Monocyte (primary cell): ENCODE results near the genes ING2 and STOX2.

DNA sequence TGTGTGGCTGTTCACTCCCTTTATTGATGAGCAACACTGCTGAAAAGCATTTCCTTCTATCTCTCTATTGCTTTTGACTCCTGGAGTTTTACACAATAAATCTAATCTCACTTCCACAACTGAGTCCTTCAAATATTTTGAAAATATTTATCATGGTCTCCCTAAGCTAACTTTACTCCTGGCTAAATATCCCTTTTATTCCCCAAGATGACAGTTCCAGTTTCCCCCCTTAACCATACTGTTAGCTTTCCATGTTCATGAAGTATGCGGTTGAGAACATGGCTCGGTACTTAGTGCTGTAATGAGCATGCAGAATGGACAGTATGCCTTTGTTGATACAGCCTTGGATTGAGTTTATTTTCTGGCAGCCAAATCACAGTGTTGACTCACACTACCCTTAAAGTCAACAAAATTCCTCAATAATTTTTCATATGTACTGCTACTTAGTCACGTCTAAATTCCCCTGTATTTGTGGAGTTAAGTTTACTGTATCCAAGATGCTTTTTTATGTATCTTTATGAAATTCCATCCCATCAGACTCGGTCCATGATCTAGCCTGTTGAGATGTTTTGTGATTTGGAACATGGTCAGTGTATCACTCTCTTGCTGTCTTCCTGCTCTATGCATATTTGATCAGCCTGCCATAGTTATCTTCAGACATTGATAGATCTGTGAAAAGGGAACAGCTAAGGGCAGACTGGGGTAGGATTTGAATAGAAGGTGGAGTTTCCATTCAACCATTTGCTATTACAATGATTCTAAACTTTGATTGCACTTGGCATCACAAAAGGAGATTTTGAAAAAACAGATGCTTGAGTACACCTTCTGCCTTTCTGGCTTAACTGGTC is 1.5 kb upstream of the VEGFC start:
- PRO-cap, 2 experiments: no peak in any of the 2 experiments

GRCh38 chr4:177010282-177010855 is 217.6 kb upstream of the VEGFC start:
- PRO-cap, 2 experiments: no peak in any of the 2 experiments

GRCh38 chr4:177444843-177445532 is 2.8 kb upstream of the AGA start:
- PRO-cap, 2 experiments: no peak in any of the 2 experiments

DNA sequence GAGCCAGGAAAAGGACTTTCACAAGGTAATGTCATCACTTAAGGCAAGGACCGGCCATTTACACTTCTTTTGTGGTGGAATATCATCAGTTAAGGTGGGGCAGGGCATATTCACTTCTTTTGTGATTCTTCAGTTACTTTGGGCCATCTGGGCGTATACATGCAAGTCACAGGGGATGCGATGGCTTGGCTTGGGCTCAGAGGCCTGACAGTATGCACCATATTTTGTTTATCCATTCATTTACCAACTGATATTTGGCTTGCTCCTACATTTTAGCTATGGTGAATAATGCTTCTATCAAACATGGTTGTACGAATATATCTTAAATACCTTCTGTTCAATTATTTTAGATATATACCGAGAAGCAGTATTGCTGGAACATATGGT is 1728.1 kb upstream of the AGA start:
- PRO-cap, 2 experiments: no peak in any of the 2 experiments

GRCh38 chr4:181258654-181258981 is 984.6 kb upstream of the TENM3 start:
- PRO-cap, 2 experiments: no peak in any of the 2 experiments

GRCh38 chr4:181420659-181420939 is 822.6 kb upstream of the TENM3 start:
- PRO-cap, 2 experiments: no peak in any of the 2 experiments

DNA sequence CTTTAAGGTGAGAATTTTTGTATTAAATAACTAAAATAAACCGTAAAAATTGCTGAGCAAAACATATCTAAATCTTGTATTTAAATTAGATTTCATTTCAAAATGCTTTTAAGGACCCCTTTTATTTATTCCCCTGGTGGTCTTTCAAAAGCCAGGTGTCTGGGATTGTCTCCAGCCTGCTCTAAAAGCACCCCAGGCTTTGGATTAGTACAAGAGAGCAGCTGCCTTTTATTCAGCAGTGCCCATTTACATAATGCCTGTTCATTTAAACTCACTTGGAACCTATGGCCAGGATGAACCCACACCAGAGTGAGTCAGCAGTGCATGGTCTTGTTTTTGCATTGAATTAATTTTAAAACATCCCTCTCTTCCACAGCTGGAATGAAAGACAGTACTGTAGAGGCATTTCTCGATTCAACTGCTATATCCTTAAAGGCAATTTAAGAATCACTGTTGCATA is 64.1 kb upstream of the TENM3 start:
- PRO-cap, 2 experiments: no peak in any of the 2 experiments

GRCh38 chr4:182448325-182449552 is 205.5 kb downstream of the TENM3 start:
- PRO-cap, 2 experiments: no peak in any of the 2 experiments

GRCh38 chr4:182593677-182594171 is 323.5 kb downstream of the DCTD start:
- PRO-cap, 2 experiments: no peak in any of the 2 experiments

- PRO-cap, 2 experiments: no peak in any of the 2 experiments
Observed at GRCh38 chr4:182680033-182680701, 237.0 kb downstream of the DCTD start.

DNA sequence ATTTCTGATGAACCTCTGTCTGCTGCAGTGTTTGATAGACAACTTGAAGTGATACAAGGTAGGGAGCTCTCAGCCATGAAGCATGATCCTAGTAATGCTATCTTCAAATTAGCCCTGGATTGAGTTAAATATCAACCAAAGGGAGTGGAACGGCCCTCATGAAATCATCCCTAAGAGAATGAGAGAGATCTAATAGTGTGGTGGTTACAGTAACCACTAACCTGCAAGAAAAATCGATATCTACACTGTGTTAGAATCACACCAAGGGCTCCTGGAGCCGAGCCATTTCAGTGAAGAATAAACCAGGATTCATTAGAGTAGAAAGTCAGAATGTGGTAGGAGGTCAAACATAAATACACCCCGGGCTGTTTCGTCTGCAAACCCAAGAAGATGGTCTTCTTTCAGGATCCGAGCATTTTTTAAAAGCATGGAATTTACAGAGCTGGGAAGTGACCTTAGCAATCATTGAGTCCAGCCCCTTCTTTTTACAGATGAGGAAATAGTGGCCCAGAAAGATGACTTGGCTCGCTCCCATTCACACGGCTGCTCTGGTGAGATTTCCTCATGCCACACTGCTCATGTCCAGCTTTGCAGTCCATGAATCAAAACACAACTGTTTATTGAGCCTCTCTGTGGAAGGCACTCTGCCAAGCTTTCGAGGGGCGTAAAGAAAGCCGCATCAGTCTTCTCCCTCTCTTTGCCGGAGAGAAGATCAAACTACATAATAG is 5.5 kb upstream of the DCTD start:
- PRO-cap, 2 experiments: no peak in any of the 2 experiments

- PRO-cap, 2 experiments: no peak in any of the 2 experiments
Observed at GRCh38 chr4:183165498-183165756, 66.4 kb downstream of the WWC2 start.

DNA sequence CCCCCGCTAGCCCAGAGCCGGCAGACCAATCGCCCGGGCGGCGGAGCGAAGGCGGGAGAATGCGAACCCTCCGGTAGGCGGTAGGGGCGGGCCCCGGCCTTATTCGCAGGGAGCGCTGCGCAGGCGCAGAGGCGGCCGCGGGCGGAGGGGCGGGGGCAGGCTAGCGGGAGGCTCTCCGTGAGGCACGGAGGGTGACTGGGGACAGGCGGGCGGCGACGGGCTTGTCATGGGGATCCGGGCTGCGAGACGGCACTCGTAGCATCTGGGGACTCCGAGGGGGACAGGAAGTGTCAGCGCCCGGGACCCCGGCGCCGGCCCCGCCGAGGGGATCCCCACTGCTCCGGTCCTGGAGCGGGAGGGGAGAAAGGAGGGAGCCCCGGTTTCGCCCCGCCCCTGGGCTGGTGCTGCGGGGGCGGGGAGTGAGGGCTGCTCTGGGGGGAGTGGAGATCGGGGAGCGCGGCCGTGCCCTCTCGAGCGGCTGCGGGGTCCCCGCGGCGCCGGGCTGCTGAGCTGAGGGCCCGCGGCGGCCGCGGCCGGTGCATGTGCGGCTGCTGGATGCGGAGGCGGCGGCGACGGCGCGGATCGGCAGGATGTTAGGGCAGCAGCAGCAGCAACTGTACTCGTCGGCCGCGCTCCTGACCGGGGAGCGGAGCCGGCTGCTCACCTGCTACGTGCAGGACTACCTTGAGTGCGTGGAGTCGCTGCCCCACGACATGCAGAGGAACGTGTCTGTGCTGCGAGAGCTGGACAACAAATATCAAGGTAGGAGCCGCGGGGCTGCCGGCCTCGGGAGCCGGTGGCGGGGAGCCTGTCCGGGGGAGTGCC is at the start of gene ING2:
Gene ING2 (plus strand): TSS at position 453 of the 825 bp plus-strand sequence.
- PRO-cap, 2 experiments: peak in 2 of 2 experiments; most common plus-strand start position 198 of the sequence (in 2); most common minus-strand start position 337 of the sequence (in 1)

DNA sequence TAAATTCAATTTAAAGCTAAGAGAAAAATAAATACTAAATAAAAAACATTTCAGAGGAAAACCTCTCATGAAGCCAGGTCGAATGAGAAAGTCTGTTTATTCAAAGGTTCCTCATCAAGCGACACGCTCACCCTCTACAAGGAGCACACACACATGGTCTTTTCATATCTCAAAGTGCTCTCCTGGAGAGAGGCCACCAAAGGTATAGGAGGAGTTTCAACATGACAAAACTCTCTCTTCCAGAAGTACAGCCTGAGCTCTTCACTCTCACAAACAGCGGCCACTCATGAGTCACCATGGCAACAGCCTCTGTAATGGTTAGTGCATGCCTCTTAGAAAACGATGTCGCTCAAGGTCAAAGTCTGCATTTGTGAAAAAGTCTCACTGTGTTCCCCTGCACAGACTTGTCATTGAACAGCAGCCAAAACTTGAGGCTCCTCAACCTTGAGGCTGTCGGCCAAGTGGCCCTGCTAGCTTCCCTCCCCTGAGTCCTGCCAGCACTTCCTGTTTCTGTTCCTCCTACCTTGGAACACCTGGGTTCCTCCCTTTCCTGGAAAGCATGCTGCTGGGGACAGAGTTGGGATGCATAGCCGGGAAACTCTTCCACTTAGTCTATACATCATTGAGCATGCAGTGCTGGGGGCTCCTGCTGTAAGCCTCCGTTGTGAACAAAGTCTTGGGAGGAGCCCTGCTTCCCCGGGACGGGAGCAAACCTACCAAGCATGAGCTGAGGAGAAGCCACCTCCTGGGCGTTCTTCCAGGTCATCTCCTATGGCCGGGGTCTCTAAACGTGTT is 66.5 kb downstream of the ING2 start:
- PRO-cap, 2 experiments: no peak in any of the 2 experiments

DNA sequence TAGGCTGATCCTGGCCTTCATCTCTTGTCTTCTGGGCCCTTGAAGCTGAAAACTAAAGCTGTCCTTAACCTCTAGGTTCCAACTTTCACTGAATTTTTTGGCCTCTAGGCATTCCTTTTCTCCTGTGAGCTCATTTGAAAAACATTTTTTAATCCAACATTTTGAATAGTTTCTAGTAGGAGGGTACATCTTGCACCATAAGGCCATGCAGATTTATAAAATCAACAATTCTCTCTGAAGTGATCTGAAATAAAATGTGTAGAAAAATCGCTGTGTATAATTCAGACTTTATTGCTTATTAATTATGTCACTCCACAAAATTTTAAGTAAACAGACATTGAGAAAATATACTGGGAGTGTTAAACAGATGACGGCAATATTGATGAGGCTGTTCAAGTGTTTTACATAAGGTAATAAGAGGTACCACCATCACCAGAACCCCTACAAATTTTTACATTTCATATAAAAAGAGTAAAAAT is 19.6 kb downstream of the RWDD4 start:
- PRO-cap, 2 experiments: no peak in any of the 2 experiments

- PRO-cap, 2 experiments: no peak in any of the 2 experiments
Observed at GRCh38 chr4:183798976-183799363, 106.1 kb upstream of the STOX2 start.

DNA sequence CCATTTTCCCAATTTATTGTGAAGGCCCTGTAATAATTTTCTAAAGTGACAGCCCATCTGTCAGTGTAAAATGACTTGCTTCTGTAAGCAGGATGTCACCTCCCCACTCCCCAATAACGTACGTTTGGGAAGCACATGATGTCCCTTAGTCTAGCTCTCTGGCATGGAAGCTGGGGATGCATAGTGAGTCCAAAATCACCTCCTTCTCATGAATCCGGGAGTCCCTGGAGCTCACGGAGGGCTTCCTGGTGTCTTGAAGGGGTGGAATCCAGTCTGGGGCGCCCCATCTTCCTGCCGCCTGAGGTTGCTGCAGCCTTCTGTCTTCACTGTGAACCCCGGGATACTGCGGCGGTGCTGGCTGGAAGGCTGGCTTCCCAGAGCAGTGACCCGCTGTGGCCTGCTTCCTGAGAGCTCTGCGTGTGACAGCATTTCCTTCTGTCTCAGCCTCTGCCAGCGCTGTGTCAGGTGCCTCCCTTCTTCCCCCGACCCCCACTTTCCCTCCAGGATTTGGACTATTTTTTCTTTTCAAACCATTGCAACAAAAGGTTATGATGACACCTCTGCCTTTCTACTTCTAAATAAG is 98.8 kb upstream of the STOX2 start:
- PRO-cap, 2 experiments: no peak in any of the 2 experiments

- PRO-cap, 2 experiments: no peak in any of the 2 experiments
Observed at GRCh38 chr4:183905058-183905640, at the start of gene STOX2. STOX2 (plus strand) TSS chr4:183905307.

DNA sequence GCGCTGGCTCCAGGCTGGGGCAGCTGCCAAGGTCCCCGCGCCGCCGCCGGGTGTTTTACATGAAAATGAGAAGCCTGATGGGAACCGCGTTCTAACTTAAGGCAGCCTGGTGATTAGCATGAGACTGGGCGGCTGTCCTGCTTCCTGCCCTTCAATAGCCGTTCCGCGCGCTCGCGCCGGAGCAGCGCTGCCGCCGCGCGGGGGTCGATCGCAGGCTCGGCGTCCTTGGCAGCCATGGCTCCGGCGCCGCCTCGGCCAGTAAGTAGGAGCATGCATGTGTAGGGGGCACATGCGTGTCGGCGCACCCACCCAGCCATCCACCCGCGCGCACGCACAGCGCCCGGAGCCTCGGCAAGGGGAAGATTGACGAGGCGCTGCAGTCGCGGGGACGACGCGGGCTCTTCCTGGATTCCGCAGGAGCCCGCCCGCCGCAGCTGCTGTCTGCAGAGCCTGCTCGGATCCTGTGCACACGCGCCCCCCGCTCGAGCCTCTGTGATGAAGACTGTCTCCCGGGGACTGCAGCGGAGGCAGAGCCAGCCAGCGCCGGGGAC is 609 bp downstream of the STOX2 start:
- PRO-cap, 2 experiments: no peak in any of the 2 experiments

- PRO-cap, 2 experiments: peak in 2 of 2 experiments; most common plus-strand start chr4:183988296 (in 1); most common minus-strand start chr4:183988142 (in 2)
Observed at GRCh38 chr4:183987992-183988576, 83.0 kb downstream of the STOX2 start.